ENCODE results near the gene LATS2.

- RRBS, result no CpG with 5 or more reads among the region's 25 CpGs
Observed at GRCh38 chr13:18408572-18408986, 773.0 kb downstream of the TUBA3C start.

- RRBS, result 83% methylated on average over 7 of the region's 29 CpGs
Observed at GRCh38 chr13:18609402-18609637, 572.3 kb downstream of the TUBA3C start.

- RRBS, result 100% methylated on average over 2 of the region's 17 CpGs
Observed at GRCh38 chr13:19117976-19118449, 63.6 kb downstream of the TUBA3C start.

GRCh38 chr13:19601735-19602934, 31.3 kb upstream of the MPHOSPH8 start:
- RRBS, result 1% methylated on average over 63 of the region's 115 CpGs

DNA sequence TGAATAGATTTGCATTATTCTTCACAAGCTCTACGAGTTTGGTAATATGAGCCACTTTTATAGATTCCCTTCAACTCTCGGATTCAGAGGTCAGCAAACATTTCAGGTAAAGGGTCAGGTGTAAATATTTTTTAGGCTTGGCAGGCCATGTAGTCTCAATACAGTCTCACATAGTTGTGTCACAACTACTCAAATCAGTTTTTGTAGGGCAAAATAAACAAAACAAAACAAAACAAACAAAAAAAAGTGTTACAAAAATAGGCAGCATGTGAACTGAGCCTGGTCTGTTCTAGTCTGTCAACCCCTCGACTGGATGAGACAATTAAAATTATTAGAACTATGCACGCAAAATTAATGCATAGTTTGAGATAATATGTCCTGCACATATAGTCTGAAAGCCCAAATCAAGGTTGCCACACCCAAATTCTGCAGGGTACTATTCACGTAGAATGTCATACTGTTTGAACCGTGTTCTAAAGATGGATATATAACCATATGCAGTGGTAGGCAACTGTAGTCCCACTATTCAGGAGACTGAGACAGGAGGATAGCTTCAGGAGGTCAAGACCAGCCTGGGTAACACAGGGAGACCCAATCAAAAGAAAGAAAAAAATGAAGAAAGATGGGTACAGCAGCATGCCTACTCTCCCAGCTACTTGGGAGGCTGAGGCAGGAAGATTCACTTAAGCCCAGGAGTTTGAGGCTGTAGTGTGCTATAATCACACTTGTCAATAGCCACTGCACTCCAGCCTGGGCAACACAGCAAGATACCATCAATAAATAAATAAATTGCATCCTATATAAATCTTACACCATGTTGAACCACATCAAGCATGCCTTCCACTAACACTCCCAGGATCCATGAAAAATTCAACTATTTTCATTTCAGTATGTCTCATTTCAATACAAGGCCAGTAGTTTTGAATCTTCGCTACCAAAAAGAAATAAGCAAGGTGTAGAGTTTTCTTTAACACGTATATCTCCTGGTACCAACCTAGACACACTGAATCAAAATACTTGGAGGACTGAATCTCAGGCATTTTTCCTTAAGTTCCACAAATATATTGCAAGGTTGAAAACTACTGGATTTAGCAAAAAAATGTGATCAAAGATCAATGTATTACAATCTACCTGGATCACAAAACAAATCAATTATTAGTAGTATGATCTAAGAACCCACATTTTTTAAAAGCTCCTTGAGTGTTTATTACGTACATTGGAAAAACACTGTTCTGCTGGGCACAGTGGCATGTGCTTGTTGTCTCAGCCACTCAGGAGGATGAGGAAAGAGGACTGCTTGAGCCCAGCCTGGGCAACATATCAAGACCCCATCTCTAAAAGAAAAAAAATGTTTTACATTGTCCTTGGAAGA, 56.9 kb downstream of the PSPC1 start:
- RRBS, result no CpG with 5 or more reads among the region's 9 CpGs

GRCh38 chr13:19864607-19865235, 1.3 kb upstream of the ZMYM5 start:
- RRBS, result 32% methylated on average over 10 of the region's 33 CpGs

DNA sequence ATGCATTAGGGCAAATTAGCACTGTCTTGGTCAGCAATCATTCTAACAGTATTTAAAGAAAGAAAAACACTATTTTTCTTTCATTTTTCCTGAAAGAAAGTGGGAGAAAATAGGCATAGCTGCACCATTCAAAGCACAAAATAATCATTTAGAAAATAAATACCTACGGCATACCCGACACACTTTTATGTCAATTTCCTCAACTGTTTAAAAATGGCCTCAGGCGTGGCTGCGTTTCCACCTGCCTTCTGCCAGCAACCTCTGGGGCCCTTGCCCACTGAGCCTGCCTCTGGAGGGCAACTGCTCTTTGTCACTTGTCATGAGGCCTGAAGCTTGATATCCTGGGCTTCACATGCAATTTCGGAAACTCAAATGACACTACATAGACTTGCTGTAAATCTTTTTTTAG, 19.8 kb downstream of the GJA3 start:
- RRBS, result no CpG with 5 or more reads among the region's 5 CpGs

DNA sequence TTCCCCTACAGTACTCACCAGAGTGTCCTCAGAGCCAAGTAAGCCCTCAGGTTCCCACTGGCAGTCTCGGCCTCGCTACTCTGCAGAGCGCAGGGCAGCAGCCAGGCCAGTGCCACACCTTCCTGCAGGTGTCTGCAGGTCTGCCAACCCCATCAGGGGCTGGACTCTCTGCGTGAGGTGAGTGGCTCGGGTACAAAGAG, 15.1 kb upstream of the GJB6 start:
- RRBS, result no CpG with 5 or more reads among the region's 5 CpGs

DNA sequence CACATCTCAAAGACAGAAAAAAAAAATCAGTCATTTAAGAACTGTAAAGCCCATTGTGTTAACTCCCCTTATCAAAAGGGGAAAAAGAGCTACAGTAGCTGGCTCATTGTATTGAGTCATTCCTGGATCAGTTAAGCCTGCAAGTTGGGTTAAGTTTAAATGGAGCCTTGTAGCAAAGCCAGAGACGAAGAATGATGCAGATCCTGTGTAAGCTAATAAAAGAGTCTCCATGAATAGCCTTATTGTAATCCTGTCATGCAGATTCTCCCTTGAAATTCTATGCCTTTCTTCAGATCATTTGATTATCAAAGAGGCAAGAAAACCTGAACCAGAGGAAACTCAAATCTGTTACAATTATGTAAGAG, 83.8 kb downstream of the CRYL1 start:
- RRBS, result no CpG with 5 or more reads among the region's 1 CpG

DNA sequence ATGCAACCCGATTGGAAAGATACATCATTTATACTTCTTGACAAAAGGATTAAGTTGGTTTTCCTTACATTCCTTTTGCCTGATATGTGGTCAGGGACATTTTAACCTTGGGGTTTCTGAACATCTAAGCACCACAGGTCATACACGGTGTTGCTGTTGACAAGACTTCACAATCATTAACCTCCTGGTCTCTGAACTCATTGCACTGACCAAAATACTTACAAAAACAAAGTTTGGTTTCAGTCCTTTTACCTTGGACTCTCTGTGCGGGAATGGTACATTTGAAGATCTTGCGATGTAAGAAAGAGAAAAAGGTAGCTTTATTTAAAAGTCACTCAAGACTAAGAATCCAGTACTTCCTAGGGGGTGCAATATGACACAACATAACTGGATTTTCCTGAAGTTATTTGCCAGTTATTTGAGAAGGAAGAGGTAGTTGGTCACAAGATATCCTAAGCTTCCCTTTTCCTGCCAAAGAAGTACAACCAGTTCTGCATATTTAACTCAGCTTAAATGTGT, 19.8 kb downstream of the CRYL1 start:
- RRBS, result no CpG with 5 or more reads among the region's 4 CpGs

- RRBS, result under 1% methylated on average over 3 of the region's 51 CpGs
Observed at GRCh38 chr13:20525031-20525681, 501 bp downstream of the CRYL1 start.

DNA sequence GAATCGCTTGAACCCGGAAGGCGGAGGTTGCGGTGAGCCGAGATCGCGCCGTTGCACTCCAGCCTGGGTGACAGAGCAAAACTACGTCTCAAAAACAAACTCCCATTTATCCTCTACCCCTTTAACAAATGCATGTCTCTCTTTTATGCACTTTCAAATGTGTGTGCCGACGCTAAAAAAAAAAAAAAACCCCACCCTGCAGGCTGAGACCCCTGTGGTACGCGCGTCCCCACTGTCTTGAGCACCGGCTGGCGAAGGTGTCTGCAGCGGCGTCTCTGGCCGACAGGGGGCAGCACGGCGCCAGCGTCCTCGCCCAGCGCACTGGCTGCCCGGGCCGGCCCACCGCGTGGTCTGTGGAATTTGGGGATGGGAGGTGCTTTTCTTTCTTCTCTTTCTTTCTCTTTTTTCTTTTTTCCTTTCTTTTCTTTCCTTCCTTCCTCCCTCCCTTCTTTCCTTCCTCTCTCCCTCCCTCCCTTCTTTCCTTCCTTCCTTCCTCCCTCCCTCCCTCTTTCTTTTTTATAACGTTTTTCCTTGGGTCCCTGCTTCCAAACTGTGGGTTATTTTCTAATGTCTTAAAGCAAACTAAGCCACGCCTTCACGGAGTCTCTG, 9.1 kb downstream of the IL17D start:
- RRBS, result 0% methylated on average over 5 of the region's 31 CpGs

- RRBS, result no CpG with 5 or more reads among the region's 8 CpGs
Observed at GRCh38 chr13:20824489-20825246, 50.9 kb upstream of the EEF1AKMT1 start.

DNA sequence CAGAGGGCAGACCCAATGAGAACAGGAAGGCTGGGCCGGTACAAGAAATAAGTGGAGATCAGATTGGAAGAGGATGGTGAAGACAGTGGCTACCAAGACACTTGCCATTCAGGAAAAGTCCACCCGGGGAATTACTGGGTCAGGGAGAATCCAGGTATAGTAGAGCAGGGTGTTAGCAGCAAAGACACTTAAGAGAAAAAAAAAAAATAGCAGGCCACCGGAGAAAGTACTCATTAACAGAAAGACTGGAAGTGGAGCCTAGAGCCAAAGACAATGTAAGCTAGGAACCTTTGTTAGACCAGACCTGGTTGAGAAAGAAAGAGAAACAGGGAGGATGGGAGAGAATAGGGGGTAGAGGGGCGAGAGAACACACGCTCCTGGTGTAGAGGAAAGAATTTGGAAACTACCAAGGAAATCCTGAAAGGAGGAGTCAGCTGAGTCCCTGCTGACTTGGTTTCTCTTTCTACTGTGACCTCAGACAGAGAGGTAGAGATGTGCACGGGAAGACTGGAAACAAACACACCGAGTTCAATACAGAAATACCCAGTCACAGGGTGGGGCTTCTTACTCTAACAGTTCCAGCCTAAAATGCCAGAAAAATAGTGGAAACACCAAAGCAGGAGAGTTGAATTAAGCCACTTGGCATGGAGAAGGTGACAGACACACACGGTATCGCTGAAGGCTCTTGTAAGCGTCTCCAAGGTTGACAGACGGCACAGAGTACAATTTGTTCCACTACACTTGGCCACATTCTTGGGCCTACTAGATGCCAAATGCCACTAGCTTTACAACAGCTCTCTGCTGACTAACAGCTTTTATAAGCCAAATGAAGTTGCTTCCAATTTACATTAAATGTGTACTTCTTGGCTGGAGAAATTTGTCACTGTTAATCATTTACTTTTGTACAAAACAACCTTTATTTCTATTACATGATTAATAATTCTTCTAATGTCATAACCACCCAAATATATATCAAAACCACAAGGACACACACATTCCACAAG, 28.2 kb downstream of the LATS2 start:
- RRBS, result 98% methylated on average over 2 of the region's 11 CpGs

DNA sequence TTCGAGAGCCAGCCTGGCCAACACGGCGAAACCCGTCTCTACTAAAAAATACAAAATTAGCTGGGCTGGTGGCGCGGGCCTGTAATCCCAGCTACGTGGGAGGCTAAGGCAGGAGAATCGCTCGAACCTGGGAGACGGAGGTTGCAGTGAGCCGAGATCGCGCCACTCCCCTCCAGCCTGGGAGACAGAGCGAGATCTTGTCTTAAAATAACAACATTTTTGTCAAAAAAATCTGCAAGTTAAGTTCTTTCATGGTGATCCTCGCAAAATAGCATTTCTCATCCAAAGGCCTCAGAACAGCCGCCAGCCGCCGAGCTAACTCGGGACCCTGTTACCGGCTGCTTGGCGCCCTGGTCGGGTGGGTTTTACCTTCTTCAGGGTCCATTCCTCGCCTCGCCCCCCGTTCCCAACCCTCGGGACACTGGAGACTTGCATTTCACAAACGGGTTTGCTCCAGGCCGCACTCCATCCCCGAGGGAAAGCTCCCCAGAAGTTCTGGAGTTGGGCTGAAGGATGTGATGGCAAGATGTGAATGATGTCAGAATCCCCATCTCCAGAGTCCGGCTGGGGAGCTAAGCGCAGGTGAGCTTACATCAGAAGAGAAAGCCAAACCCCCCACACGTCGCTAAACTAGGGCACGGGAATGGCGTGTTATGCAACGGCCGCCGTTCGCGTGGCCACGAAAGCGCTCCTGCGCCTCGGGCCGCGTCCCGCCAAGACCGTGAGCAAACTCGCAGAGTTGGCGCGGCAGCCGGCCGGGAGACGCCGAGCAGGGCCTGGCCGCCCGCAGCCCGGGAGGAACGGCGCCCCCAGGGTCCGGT, 1.4 kb downstream of the LATS2 start:
- RRBS, result 2% methylated on average over 6 of the region's 61 CpGs

GRCh38 chr13:21060582-21060976, 807 bp downstream of the LATS2 start:
- RRBS, result under 1% methylated on average over 38 of the region's 58 CpGs

GRCh38 chr13:21060977-21061640, at the start of gene LATS2:
TSS of gene LATS2 (minus strand) at chr13:21061586.
- RRBS, result 1% methylated on average over 40 of the region's 93 CpGs

DNA sequence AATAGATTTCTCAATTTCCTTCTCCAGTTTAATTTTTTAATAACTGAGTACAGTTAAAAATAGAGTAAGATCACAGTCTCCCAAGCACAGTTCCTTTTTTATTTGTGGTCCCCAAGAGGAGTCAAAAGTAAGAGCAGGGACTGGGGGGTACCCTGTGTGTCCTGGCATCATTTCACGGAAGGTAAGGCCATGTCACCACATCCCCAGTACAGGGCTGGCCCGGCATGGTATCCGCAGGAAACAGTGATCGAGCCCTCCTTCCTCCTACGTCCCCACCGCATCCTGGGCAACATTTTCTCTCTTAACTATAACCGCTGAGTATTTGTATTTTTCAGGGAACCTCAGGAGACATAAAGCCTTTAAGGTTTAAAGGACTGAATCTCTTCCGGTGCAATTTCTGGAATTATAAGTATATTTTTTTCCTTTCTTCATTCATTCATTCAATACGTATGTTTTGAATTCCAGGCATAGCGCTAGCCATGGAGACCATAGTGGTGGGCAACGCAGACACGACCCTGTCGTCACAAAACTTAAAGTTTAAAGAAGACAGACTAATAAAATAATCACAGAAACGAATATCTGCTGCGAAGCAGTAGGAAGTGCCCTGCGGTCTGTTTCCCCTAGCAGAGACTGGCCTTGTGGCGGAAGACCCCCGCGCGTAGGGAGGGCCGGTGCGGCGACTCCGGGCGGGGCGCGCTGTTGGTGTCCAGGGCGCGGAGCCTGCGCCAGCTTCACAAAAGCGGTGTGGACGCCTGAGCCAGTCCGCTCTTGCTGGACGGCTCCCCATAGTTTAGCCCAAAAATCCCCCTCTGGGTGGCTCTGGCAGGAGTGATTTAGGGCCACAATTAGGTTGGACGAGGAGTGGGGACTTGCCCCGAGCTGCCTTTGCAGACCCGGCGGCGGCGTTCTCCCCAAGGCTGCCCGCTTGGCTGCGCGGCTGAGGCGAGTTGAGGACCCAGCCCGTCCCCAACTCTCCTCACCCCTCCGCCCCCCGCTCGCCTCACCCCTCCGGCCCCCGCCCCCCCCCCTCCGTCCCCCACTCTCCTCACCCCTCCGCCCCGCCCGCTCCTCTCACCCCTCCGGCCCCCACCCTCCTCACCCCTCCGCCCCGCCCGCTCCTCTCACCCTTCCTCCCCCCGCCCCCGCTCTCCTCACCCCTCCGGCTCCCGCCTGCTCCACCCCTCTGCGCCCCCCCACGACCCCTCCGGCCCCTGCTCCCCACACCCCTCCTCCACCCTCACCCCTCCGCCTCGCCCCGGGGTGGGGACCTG, 14.0 kb upstream of the LATS2 start:
- RRBS, result 71% methylated on average over 10 of the region's 68 CpGs

- RRBS, result no CpG with 5 or more reads among the region's 5 CpGs
Observed at GRCh38 chr13:21330474-21330846, 128.6 kb downstream of the ZDHHC20 start.

- RRBS, result no CpG with 5 or more reads among the region's 1 CpG
Observed at GRCh38 chr13:21579961-21580434, 24.0 kb downstream of the MICU2 start.